Neuron (in vitro differentiated cells): ENCODE data around the genes SMCO3, PDE6H, STRAP and RERGL.

- PRO-cap, result no peak
Measured at GRCh38 chr12:14814004-14814483, at the start of gene SMCO3. TSS of gene SMCO3 (minus strand) at chr12:14814182.

DNA sequence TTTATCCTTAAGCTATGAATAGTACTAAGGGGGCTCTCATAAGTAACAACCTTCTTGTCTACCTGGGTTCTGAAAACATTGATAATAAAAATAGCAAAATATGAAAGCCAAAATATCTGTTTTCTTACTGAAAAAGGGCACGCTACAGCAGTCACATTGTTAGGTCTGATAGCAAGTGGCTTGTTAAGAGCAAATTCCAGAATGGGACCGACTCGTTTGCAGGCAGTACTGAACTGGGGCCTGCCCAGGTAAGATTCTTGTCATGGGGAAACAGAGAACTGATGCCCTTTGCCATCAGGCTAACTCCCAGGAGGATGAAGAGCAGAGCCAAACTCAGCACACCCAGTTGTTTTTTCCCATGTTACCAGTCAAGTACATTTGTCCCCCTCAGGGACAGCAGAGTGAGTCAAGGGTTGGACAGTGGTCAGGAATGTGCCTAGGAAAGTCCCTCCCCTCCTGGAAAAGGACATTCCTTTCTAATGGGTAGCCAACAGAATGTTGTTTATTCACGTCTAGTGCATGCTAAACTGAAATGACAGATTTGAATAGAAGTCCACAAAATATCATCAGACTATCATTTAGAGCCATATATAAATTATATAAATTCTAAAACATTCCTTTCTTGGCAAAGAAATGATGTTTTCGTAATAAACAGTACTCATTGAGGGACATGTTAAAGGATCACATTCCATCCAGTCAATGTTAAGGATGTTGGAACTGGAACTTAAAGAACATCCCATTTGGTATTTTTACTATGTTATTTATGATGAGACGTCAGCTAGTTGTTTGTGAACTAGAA is 1.5 kb downstream of the ART4 start:
- PRO-cap, result no peak

- PRO-cap, result no peak
Measured at GRCh38 chr12:14881814-14882331, 3.8 kb downstream of the MGP start.

DNA sequence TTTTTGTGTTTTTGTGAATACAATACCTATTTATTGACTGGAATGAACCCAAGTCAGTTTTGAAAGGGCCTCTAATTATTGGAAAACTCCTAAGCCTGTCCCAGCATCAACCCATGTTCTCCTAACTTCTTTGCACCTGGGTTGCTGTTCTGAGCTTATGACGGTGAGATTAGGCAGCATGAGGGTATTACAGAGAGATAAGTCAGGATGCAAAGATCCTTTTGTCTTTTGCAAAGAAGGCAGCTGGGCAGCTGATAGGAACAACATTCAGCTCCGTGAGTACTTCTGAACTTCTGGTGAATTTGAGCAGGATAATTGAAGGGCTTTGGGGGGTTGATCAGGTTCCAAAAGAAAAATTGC is at the start of gene PDE6H:
PDE6H (plus strand) TSS at position 231 of the 360 bp plus-strand sequence.
- PRO-cap, result no peak

DNA sequence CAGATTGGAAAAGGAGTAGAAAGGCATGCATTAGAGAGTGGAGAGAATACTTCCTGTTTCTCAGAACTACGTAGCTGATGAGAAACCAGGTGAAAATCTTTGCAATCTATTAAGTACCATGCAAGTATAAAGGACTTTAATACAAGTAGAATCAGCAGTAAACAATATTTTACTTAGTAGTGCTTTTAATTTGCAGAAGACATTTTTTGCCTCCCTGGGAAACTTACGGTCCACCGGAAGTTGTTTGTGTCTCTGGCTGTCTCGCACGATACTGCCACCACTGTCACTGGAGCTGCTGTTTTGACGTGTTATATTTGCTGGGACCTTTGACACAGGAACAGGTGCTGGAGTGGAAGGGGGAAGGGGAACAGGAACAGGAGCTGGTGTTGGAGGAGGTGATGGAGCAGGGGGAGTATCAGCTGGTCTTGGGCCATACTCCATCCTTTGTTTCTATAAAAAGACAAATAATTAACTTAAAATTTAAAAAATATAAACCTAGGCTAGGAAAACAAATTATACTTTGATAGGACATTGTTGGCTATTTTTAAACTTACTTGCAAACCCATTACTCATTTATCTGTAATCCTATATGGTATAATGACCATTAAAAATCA is 157.9 kb downstream of the EPS8 start:
- PRO-cap, result no peak

GRCh38 chr12:15780603-15780921 is 8.6 kb downstream of the EPS8 start:
- PRO-cap, result unidirectional peak, minus-strand start at chr12:15780727

DNA sequence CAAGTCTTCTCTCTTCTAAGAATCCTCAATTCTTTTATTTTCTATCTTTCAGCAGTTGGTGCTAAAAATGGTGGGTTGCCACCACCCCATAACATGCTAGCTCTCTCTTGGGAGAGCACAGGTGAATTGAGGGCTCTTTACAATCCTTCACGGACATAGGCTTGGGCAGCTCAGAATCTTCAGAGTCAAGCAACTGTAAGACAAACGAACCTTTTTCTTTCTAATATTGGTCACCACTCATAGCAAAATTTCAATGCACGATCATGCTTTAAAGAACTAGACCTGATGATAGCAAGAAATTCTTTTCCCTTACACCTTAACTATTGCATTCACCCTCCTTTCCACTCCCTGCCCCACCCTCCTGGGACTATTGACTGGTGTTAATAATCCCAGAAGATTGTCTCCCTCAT is 43.0 kb upstream of the EPS8 start:
- PRO-cap, result no peak

GRCh38 chr12:15862745-15863328 is 19.4 kb upstream of the STRAP start:
- PRO-cap, result no peak

GRCh38 chr12:15882188-15883043 is at the start of gene STRAP:
TSS of gene STRAP (plus strand) at chr12:15882387.
- PRO-cap, result bidirectional peak, plus-strand start at chr12:15882394, minus-strand start at chr12:15882298; bidirectional peak, plus-strand start at chr12:15882681, minus-strand start at chr12:15882715; bidirectional peak, plus-strand start at chr12:15882953, minus-strand start at chr12:15882912

GRCh38 chr12:15883044-15883875 is 1.1 kb downstream of the STRAP start:
- PRO-cap, result no peak

DNA sequence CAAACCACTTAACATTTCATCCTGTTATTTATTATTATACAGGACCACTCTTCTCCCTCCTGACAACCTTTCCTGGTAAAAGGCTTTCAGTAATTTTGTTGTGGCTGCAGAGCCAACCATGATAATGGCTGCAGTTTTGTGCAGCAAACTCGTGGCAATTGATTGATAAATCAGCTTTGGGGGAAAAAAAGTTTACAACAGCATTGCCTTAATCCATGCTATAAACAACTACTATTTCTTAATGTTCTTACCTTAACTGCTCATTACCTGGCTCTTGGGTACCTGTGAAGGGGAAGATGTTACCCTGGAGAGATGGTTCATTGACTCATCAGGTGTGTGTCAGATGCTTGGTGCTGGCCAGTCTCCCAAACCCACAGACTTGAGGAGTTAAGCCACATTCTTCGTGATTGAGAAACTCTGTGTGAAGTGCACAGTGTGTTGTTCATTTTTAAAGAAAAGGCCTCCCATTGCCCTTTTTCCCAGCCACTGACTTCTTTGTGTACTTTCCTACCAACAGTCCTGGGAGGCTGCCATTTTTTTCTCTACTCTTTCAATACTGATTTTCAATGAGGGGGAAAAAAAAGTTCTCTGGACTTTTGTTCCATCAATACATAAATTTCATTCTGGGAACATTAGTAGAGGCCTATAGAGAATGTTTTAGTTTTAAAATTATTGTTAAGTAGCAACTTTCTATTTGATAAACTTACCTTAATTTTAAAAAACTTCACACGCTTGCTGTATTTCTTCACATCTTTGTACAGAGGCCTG is 3.2 kb downstream of the MGST1 start:
- PRO-cap, result no peak

- PRO-cap, result no peak
Measured at GRCh38 chr12:16354119-16354501, 6.7 kb downstream of the MGST1 start.

GRCh38 chr12:16363710-16364592 is 16.5 kb downstream of the MGST1 start:
- PRO-cap, result no peak

DNA sequence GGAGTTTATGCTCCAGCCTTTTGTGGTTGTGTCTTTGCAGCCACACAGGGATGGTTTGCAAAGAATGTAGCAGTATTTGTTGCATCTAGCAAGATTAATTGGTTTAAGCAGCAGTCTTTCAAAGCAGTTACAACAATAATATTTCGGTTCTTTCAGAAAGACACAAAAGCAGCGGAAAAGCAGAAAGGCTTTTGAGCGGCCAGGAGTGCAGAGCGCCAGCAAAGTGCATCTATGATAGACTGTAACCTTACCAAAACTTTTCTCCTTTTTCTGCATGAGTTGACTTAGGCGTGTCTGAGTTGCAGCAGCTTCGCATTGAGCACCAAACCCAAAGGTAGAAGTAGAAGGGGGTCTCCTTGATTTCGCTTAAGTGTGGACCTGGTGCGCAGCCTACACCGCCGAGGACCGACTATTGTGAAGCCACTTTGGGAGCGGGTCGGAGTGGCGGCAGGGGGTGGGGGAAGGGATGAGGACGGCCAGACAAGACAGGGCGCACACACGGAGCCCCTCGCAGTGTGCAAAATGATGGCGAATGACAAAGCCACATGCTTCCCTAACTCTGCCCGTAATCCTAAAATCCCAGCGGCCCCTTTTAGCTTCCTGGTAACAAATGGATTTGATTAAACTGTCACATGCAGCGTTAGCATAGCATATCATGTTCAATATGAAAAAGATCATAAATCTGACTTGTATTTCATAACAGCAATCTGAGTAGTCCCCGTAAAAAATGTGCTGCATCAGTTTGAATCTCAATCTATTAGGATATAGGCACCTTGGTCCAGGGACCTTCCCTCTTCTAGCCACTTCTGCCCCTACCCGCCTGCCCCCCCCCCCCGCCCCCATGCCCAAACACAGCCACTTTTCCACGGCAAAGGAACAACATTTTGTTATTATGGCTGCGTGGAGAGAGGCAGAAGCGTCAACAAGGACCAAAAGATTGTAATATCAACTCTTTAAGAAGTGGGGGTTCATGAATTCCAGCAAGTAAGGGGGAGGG is 1.1 kb downstream of the LMO3 start:
- PRO-cap, result no peak

DNA sequence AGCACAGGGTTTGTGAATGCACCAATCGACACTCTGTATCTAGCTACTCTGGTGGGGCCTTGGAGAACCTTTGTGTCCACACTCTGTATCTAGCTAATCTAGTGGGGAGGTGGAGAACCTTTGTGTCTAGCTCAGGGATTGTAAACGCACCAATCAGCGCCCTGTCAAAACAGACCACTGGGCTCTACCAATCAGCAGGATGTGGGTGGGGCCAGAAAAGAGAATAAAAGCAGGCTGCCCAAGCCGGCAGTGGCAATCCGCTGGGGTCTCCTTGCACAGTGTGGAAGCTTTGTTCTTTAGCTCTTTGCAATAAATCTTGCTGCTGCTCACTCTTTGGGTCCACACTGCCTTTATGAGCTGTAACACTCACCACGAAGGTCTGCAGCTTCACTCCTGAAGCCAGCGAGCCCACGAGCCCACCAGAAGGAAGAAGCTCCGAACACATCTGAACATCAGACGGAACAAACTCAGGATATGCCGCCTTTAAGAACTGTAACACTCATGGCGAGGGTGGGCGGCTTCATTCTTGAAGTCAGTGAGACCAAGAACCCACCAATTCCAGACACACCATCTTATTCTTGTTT is 402.3 kb upstream of the LMO3 start:
- PRO-cap, result no peak

DNA sequence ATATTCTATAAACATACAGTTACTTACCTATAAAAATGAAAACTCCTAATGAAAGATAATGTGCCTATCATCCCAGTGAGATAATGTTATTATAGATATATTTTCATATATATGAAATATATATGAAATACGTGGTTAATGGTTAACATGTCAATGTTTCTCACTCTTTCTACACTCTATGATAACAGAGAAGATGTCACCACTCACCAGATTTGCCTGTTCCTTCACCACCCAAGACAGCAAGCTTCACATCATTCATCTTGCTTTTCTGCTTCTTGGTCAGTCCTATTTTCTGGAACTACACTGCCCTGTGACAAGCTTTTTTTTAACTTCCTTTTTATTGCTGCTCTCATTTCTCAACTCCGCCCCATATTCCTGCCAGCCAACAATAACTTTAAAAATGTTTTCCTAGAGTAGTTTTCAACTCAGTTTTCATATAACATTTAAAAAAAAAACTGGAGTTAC is at the start of gene RERGL:
RERGL (minus strand) TSS at position 312 of the 465 bp plus-strand sequence.
- PRO-cap, result no peak

GRCh38 chr12:18753021-18753262 is 15.0 kb downstream of the CAPZA3 start:
- PRO-cap, result no peak

- PRO-cap, result no peak
Measured at GRCh38 chr12:19146775-19147547, 17.4 kb downstream of the PLEKHA5 start.

GRCh38 chr12:19348059-19348580 is 91.2 kb upstream of the AEBP2 start:
- PRO-cap, result no peak

GRCh38 chr12:19369460-19370150 is 69.7 kb upstream of the AEBP2 start:
- PRO-cap, result no peak